Hair follicular keratinocyte (primary cell): ENCODE data around the genes MC2R and GREB1L.

DNA sequence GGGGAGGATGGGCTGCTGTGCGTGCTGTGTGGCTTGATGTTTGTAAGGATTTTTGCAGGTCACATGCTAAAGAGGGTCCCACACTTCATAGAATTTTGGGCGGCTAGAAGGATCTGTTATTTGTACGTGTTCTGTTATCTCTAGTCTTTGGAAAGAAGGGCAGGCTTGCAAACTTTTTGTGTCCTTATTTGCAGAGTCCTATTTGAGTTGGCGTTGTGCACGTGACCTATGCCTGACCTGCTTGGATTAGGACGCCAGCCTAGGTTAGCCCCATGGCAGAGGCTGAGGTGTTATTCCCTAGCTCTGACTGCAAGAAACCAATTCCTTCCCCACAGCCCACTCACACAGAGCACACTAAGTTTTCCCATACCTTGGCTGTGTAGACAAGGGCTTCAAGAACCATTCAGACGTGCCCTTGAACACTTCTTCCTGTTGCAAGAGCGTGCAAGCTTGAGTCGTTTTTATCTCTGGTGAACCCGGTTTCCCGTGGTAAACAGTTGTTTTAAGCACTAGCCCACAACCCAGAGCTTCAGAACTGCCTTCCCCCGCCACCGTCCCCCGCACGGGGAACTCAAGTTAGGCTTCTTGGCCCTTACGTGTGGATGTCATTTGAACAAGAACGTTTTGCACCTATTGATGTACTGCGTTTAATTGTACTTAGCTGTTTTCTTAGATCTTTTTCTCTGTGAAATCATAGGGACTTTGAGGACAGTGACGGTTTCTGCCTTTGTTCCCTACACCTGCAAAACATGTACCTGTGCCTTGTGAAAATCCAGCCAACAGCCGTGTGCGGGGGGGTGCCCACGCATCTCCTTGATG, 94.7 kb downstream of the LDLRAD4 start:
- RAMPAGE, long total RNA, result no peak

DNA sequence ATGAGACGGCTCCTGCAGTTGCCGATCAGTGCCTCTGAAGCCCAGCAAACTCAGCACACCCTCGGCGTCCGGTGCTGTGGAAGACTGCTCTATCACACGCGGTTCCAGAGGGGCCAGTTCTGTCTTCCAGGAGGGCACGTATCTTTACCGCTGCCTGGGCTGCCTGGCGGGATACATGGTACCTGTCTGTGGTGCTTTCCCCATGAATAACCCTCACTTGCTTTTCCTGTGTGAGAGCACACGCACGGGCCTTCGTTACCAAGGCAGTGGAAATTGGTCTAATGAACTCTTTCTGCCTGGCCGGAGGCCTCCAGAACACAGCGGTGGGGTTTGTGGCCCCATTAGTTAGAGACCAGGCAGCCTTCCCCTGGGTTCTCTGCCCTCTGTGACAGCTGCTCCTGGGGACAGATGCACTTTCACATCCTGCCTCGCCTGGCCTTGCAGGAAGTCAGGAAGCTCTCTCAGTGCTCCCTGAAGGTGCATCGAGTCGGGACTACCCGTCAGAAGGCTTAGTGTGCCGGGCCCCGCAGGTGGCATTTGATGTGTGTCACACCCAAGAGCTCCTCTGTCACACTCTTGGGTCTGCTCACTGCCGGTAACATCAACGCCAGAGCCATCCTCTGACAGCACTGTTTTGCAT, 158.2 kb downstream of the LDLRAD4 start:
- RAMPAGE, long total RNA, result no peak

DNA sequence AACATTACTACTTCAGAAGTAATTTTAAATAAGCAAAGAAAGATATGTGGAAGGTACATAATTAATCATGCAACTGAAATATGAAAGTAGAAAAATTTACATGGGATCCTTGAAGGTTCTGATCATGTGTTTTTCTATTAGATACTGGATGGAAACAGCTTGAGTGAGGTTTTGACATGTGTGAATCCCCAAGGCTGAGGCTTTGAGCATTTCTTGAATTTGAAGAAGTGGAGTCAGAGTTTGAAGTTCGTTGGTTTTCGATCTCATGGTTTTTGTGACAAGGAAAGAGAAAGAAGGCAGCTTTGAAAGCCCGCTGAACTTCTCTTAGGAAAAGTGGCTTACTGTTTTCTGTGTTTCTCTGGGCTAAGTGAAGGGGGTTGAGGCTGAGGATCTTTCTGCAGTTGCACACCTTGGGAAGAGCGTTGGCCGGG, 220.1 kb downstream of the LDLRAD4 start:
- RAMPAGE, long total RNA, result no peak

DNA sequence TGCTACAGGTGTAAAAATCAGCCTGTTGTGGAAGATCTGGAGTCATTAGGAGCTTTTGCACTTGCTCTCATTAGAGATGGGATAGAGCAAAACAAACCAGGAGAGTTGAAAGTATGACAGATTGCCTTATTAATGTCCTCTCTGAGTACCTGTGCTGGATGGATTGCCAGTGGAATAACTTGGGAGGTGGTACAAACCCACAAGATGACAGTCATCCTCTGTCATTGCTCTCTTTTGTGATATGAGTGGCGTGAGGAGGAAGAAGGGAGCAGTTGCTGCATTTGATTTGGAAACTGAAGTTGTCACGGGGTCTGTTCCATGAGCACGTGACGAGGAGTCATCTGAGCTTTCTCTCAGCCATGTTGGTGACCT, 205.0 kb downstream of the FAM210A start:
- RAMPAGE, long total RNA, result no peak

DNA sequence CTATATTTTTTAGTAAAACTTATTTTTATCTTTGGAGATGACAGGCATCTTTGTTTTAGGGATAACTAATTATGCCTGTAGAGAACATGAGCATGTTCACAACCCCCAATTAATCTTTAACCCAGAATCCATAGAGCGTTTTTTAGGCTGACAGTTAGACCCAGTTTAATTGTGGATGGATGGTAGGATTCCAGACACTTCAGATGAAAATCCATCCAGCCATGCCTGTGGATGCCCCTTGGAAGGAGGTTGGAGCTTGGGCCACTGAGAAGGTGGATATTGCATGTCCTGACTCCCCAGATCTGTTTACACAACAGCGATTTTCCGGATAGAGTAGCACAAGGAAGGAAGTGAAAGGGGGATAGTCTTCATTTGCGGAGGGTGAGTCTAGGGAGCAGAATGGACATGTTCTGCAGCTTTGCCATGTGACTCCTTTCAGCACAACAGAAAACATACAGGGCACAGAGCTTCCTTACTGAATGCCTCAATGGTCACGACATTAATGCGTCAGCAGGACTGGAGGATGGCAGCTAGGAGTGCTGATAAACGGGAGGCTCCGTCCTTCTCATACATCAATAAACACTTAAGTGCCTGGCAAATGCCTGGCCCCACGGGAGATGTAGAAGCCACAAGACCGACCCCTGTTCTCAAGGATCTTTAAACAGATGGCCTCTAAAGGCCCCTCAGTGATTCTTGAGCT, 163.1 kb downstream of the FAM210A start:
- RAMPAGE, long total RNA, result no peak

DNA sequence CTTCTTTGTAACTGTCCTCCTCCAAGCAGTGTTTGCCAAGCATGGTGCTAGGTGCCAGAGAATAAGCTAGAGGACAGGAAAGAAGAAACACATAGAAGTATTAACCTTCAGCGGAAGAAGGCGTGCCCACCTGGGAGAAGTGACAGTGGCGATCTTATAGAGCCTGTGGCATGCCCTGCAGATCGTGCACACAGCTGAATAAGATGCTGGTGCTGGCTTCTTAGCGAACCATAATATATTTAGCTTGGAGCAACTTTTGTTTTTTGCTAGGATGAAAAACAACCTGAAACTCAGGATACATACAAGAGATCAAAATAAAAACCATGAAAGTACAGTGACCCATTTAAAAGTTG, 147.9 kb downstream of the FAM210A start:
- RAMPAGE, long total RNA, result no peak

DNA sequence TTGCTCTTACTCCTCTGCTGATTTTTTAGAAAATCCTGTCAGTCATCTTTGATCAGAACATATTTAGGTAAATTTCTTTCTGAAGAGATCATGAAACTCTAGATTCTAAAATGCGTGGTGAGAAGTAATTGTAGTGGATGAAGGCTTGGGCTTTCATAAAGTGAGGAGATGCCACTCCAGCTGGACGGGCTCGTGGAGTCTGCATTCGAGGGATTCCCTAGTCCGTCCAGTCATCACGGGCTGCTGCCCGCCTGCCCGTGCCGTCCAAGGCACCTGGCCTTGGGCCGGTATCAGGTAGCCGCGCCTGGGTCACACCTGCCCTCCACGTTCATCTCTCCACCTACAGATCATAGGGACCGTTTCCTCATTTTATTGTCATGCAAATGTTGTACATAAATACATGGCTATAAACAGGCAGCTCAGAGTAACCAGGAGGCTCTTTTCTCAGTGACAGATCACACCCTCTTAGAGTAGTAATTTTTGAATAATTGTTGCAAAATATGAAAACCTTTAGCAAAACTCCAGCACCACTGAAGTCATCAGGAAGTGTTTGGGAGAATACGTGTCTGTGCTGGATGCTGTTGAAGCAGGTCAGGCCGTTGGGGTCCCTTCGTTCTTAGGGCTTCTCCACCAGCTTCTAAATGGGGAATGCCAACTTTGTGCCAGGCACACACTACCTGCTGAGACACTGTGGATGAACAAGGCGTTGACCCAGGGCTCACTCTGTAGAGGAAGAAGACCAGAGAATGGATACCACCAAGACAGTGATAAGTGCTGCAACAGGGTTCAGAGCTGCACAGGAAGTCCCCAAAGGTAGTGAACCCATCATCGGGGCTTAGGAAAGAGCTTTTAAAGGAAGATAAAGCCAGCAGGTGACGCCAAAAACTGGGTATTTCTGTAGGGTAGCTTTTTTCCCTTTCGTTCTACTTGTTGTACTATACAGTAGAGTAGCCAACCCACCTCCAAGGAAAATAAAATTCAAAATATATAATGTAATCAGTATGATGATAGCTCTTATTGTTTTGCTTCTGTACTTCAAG, 112.5 kb downstream of the FAM210A start:
- RAMPAGE, long total RNA, result no peak

GRCh38 chr18:13615309-13616303, 110.8 kb downstream of the FAM210A start:
- RAMPAGE, long total RNA, result no peak

DNA sequence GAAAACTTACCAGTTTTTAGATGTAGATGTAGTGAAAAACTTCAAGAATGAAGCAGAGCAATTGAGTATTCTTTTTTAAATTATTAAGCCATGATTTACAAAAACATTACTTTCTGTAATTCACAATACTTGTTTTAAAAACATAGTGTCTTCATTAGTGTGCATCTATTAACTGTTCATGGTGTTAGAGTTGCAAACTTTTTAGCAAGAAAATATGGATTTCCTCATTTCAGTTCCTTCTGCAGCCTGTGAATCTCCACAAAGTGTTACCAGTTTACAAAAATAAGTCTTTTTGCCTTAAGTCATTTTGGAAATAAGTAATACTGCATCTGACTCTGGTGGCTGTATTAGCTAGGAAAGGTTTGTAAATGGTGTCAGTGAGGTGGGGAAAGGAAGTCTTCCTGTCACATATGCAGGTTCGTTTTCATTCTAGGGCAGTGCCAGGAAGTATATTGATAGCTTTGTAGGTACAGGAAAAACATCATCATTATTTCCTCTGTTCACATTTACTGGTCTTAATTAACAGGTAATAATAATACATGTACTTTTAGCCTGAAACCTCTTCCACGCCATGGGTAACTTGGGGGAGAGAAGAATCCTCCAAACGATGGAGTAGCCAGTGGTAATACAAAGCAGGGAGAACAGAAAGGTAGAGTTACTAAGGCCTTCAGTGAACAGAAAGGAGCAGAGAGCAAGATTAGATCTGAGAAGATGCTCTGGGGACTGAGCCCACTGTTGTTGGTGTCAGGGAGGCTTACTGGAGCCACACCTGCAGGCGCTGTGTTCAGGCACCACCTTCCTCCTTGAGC, 34.7 kb downstream of the RNMT start:
- RAMPAGE, long total RNA, result no peak

DNA sequence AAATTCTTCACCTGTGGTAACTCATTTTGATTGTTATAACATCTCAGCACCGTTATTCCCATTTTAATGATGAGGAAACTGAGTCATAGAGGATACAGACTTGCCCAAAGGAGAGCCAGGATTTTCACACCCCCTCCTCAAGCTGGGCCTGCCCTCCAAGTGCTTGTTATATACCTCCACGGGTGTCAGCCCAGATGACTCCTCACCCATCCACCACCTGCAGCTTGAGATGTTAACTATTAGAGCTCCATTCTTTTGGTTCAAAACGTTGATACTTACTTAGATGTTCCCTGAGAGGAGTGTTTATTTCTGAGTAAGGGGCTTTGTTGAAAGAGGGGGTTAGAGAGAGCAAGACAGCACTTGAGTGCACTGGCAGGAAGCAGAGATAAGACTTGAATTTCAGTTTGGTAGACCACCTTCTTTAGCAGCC, 37.1 kb downstream of the RNMT start:
- RAMPAGE, long total RNA, result no peak

DNA sequence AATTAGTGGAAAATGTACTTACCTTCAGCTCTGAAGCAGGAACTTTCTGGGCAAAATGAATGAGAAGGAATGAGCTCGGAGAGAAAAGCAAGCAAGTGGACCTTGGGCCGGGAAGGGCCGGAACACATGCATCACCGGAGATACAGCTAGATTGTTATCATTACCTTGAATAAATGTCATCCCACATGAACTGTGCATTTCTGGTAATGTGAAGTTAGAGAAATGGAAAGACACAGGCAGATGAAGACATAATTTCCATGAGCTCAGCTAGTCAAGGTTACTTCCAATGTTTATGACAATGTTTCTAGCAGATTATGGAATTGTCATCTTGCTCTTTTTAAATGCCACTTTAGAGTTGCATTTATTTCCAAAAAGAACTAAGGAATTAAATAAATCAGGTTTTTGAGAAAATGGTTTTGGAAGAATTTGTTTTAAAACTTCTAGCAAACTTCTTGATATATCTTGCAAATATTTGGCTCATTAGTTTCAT, at the start of gene MC2R:
Gene MC2R, minus strand, starts transcription at position 71 of the 490 bp plus-strand sequence.
- RAMPAGE, long total RNA, result no peak

GRCh38 chr18:14936199-14936671, 188.3 kb downstream of the ANKRD30B start:
- RAMPAGE, long total RNA, result no peak

DNA sequence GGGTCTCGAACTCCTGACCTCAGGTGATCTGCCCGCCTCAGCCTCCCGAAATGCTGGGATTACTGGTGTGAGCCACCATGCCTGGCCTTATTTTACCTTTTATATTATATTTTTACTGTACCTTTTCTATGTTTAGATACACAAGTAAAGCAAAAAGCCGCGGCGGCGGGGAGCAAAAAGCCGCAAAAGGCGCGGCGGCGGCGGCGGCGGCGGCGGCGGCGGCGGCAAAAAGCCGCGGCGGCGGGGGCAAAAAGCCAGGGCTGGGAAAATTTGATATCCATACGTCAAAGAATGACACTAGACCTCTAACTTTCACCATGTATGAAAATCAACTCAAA, 262.3 kb downstream of the ANKRD30B start:
- RAMPAGE, long total RNA, result no peak

- RAMPAGE, long total RNA, result no peak
These were observed 131.8 kb downstream of the ROCK1 start for GRCh38 chr18:20979694-20980280.

GRCh38 chr18:21241985-21242905, at the start of gene GREB1L:
GREB1L (plus strand) TSS chr18:21242232.
- RAMPAGE, long total RNA, result no peak

- RAMPAGE, long total RNA, result no peak
These were observed 23.3 kb downstream of the ABHD3 start for GRCh38 chr18:21681145-21681848.

- RAMPAGE, long total RNA, result no peak
These were observed 808 bp downstream of the MIB1 start for GRCh38 chr18:21741317-21741883.

DNA sequence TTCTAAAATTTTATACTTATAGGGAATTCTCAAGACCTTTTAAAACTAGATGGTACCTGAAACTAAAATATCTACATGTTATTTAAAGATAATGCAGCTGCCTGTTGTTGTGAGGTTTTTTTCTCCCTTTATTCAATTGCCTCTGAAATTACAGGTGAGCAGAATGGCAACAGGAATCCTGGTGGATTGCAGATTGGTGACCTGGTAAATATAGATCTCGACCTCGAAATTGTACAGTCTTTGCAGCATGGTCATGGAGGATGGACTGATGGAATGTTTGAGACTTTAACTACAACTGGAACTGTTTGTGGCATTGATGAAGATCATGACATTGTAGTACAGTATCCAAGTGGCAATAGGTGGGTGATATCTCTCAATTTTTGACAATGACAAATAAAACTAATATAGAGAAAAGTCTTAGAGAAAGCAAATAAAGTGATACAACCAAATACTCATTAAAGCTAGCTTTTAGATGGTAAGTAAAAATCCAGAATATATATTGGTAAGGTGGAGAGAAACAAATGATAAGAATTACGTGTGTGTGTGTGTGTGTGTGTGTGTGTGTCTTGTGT, 38.8 kb downstream of the MIB1 start:
- RAMPAGE, long total RNA, result no peak

- RAMPAGE, long total RNA, result no peak
These were observed 112.5 kb upstream of the GATA6 start for GRCh38 chr18:22056774-22057457.

DNA sequence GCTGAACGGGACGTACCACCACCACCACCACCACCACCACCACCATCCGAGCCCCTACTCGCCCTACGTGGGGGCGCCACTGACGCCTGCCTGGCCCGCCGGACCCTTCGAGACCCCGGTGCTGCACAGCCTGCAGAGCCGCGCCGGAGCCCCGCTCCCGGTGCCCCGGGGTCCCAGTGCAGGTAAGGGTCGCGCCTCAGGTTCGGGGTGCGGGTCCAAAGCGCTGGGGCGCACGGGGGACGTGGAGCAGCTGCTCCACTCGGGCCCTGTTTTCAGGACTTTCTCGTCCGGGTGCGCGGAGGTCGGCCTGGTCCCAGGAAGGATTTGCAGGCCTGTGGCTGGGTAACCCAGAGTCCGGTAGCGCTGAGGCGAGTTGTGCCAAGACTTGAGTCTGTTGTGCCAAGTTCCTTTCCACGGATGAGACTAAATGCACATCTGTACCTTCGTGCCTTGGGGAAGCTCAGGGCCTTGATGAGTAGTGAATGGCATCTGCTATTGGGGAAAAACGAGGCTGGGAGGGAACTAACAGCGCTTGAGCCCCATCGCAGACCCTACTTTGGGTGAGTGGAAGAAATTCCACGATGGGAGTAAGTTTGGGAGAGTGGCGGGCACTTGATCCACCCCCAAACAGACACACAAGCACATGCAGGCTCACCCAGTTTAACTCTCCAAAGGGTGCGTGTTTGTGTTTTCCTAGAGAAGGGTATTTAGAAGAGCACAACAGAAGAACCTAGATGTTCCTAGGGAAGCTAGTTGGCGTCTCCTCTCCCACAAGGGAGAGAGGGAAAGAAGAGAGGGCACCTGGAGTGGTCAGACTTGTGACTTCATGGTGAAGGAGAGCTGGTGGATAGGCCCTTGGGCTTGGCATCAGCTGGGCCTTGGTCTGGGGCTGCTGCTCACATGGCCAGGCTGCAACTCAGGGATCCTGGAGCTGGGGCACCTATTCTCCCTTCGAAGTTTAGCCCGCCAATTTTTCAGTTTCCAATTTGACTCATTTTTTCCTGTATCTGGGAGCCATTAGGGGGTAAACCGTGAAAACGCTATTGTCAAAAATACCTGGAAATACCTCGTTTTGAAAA, 3.0 kb downstream of the GATA6 start:
- RAMPAGE, long total RNA, result no peak